ENCODE measurements around a stretch of chr9.

- PRO-cap, 2 experiments, result no peak in any of the 2 experiments
These were observed 1.3 kb downstream of the DNAJA1 start for GRCh38 chr9:33026446-33026742.

- PRO-cap, 2 experiments, result no peak in any of the 2 experiments
These were observed 17.3 kb downstream of the DNAJA1 start for GRCh38 chr9:33042188-33042890.

DNA sequence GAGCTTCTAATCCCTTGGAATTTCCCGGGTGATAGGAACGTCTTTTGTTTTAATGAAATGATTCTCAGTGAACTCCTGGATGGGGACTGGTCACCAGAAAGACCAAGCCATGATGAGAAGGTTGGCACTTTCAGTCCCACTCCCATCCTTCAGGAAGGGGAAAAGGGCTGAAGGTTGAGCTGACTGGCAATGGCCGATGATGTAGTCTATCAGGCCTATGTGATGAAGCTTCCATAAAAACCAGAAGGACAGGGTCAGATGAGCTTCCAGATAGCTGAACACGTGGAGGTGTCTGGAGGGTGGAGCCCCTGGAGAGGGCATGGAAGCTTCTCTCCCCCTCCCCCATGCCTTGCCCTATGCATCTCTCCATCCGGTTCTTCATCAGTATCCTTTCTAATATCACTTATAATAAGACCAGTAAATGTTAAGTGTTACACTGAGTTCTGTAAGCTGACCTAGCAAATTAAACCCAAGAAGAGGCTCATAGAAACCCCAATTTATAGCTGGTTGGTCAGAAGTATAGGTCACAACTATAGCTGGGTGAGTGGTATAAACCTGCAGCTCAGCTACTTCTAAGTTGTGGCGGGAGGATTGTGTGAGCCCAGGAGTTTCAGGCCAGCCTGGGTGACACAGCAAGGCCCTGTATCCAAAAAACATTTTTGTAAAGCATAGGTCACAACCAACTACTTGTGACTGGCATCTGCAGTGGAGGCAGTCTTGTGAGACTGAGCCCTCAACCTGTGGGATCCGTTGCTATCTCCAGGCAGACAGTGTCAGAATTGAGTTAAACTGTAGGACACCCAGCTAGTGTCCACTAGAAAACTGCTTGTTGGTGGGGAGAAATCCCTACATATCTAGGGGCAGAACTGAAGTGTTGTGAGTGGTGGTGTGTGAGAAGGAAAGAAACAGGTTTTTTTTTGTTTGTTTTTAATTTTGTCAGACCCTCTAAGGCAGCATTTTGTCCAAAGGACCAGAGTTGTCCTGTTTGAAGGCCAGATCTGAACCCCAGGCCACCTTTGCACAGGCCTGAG lies 32.8 kb upstream of the SMU1 start:
- PRO-cap, 2 experiments, result no peak in any of the 2 experiments

GRCh38 chr9:33115521-33116251 lies 39.2 kb upstream of the SMU1 start:
- PRO-cap, 2 experiments, result no peak in any of the 2 experiments

DNA sequence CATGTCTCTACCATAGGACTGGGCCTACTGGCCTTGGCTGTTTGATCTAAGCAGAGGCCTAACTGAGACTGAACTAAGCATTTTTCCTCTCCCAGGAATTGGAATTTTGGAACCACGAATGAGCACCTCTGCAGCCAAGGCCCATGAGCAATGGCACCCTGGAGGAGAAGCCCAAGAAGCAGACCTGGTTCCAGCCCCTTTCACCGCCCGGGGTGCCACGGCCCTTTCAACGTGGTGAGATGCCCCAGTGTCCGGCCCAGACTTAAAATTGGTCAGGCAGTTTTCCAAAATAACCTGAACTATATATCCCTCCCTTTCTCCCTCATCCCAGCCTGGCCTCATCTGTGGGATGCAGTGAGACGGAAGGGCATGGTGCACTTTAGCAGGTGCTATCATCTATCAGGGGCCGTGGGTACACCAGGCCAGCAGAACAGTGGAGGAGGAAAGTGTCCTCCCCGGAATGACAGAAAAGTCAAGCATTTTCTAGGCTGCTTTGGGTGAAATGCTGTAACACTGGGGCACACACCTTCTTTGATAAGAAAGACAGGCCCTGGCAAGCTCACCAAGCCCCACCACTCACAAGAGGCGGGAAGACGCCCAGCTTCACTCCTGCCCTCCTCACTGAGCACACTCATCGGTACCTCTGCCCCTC lies 43.4 kb downstream of the B4GALT1 start:
- PRO-cap, 2 experiments, result no peak in any of the 2 experiments

DNA sequence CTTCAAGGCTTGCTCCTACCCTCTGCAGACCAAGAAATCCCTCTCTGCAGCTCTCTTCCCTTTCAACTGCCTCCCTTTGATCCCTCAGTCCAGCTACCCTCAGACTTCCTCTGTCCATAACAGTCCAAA lies 9.0 kb downstream of the B4GALT1 start:
- PRO-cap, 2 experiments, result no peak in any of the 2 experiments

GRCh38 chr9:33167909-33168335 lies 786 bp upstream of the B4GALT1 start:
- PRO-cap, 2 experiments, result no peak in any of the 2 experiments

- PRO-cap, 2 experiments, result no peak in any of the 2 experiments
These were observed 8.3 kb downstream of the BAG1 start for GRCh38 chr9:33256126-33256601.

DNA sequence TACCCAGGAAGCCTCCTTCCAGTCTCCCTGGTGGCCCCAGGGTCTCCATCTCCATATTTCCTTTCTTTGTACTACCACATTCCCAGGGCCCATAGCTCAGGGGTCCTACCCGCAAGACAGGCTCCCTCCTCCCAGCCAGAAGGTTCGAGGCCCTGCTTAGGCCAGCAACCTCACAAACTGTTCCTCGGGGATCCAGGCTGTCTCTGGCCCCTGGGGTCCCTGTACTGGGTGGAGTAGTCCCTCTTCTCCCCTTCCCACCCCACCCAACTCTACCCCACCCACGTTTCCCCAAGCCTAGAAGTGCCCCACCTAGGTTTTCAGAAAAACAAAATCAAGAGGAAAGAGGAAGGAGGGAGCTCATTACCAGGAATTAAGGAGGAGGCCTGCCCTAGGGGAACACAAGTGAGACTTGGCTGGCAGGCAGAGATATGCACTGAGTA lies 10.3 kb downstream of the AQP3 start:
- PRO-cap, 2 experiments, result no peak in any of the 2 experiments

GRCh38 chr9:33523367-33523883 lies 626 bp upstream of the ANKRD18B start:
- PRO-cap, 2 experiments, result peak in 1 of 2 experiments; most common plus-strand start chr9:33523636 (in 1)

DNA sequence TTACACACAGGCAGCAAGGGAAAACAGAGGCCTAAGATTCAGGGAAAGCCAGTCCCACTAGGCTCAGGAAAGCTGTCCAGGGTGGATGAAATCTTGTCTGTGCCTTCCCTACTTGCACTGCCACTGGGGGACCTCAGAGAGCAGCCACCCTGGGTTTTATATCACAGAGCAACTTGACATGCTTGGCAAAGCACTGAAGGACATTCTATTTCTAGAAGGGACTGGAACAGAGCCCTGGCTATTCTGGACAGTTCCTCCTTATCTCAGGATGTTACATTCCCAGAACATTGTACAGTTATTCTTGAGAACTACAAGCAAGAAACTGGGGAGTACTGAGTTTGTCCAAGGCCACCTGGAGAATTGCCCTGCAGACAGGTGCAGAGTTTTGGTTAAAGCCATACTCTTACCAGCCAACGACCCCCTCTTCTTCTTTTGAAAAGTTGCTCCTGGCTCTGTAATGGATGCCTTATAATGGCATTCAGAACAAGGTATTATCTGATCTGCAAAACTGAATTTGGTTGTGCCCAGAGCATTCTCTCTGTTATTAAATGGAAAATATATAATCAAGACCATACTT lies 7.4 kb upstream of the PRSS3 start:
- PRO-cap, 2 experiments, result no peak in any of the 2 experiments

- PRO-cap, 2 experiments, result peak in 1 of 2 experiments; most common plus-strand start chr9:33817771 (in 1); most common minus-strand start chr9:33817635 (in 1)
These were observed 674 bp downstream of the UBE2R2 start for GRCh38 chr9:33817515-33818152.

DNA sequence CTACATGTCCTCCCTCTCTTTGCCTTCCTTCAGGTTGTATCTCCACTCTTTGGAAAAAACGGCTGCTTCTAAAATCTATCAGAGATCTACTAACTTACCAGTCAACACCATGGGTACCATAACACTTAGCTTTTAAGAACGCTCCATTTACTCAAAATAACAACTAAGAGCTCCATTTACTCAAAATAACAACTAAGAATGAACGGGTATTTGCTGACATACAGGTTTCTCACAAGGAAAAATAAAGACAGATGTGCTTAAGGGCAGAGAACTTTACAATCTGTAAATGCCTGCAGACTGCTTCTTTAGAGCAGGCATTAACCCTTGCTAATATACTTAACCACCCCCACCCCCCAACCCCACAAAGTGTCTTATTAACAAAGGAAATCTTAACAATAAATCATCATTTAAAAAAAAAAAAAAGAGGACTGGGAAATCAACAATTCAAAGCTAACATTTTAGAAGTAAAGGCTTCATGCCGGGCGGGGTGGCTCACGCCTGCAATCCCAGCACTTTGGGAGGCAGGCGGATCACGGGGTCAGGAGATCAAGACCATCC lies 2.7 kb downstream of the UBAP2 start:
- PRO-cap, 2 experiments, result no peak in any of the 2 experiments

DNA sequence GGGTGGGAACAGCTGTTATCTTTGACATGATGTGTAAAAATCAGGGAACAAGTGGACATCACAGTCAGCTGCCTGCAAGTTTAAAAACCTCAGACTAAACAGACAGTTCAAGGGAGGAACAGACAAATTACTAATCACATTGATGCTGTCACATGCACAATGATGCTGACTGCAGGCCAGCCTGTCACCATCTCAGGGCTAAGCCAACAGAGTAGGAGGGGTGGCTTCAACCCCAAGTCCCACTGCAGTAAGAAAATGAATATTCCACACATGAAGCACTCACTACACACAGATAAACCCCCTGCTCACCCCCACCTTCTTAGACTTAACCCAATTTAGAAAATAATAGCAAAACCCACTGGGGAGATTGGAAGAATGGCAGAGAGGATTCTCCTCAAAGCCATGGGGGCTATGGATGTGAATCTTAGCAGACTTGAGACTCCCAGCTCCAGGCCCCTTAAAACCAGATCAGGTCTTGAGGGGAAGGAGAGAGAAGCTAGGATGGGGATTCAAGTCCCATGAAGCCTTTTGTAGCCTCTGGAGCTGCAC lies 38.3 kb upstream of the UBAP2 start:
- PRO-cap, 2 experiments, result no peak in any of the 2 experiments

GRCh38 chr9:34179707-34179908 lies 765 bp downstream of the UBAP1 start:
- PRO-cap, 2 experiments, result no peak in any of the 2 experiments

GRCh38 chr9:34216930-34217486 lies 38.2 kb downstream of the UBAP1 start:
- PRO-cap, 2 experiments, result no peak in any of the 2 experiments

DNA sequence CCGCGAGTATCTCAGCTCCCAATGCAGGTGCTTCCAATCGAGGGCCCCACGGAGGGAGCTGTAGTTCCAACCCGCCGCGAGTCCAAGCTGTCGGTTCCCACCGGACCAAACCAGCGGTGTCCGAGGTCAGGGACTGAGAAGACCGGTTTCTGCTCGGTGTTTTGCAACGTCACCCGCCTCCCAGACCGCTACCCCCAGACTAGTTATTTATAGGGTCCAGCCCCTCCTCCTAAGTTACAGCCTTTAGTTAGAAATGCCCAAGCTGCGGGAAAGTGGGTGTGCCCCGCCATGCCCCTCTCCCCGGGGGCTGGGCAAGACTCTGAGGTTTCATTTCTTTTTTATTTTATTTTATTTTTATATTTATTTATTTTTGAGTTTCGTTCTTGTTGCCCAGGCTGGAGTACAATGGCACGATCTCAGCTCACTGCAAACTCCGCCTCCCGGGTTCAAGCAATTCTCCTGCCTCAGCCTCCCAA lies 765 bp upstream of the MYORG start:
- PRO-cap, 2 experiments, result no peak in any of the 2 experiments

DNA sequence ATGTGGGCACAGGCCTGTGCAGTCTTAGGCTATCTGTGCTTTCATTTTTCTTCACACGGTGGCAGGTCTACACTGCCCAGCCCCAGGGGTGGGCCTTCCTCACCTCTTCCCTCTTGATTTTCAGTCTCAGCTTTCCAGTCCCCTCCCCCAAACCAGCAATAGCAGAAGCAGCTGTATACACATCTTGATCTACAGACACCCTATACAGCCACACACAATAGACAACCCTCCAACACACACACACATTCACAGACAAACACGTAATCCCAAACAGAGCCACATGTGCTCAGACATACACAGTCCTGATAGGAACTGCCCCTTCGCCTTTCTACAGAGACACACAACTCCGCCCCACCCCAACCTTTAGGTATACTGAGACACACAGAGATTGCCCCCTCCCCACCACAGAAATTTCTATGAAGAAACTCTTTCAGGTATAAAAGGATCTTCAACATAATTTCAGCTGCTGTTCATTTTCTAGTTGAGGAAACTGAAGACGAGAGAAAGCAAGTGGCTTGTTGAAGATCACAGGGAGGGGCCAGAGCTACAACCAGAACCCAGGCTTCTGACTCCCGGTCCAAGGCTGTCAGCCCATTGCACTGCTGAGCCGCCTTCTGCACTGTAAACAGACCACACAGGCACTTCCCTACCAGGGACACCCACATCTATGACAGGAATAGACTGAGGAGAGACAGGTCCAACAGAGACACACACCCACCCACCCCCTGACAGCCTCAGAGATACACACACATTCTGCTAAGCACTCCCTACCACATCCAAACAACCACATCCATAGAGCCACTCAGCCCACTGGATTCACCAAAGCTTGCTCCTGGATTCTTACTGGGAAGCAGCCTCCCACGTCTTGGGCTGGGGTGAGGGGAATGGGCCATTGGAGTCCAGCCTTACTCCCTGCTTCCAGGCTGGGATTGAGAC lies 1.9 kb upstream of the C9orf24 start:
- PRO-cap, 2 experiments, result no peak in any of the 2 experiments

DNA sequence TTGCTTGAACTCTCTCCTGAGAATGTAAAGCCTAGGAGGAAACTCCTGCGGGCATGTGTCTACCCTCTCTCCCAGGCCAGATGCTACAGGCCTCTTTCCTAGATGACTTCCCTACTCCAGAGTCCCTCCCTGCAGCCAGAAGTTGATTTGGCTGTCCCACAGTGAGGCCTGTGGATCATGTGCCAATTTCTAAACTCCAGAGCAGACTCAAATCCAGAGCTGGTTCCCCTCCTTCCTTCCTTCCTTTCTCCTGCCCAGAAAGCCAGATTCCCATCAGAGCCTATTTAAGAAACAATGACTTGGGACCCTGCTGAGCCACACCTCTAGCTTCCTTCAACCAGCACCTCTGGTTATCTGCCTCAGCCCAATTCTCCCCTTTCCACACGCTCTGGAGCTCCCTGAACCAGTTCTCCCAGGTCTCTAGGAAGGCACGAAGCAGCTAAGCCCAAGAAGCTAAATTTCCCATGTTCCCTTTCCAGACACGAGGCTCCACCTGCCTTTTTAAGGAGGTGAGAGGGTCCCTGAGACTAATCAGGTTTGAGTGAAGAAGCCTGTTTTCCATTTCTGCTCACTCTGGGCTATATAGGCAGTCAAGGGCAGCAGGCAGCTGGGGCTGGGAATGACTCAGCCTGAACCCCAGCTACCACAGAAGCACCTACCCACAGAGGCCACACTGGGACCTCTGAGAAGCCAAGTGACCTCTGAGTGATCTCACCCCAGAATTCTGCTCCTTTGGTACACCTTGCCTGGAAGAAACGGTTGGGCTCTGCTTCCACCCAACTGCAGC lies 7.1 kb downstream of the FAM219A start:
- PRO-cap, 2 experiments, result no peak in any of the 2 experiments

GRCh38 chr9:34559451-34559919 lies 30.0 kb downstream of the CNTFR start:
- PRO-cap, 2 experiments, result no peak in any of the 2 experiments